Testis (tissue), 5 donors: ENCODE results near the genes KDELR1, MAMSTR and BAX.

GRCh38 chr19:48170859-48171597 is 548 bp downstream of the ZSWIM9 start:
- PRO-cap, 3 experiments = no peak in any of the 3 experiments
- RAMPAGE, long total RNA, 2 experiments = start-site peak on the plus strand in 1 of 2 experiments, at chr19:48171215-48171245 at its widest, 27 reads per replicate
- RRBS = no CpG with 5 or more reads among the region's 22 CpGs

DNA sequence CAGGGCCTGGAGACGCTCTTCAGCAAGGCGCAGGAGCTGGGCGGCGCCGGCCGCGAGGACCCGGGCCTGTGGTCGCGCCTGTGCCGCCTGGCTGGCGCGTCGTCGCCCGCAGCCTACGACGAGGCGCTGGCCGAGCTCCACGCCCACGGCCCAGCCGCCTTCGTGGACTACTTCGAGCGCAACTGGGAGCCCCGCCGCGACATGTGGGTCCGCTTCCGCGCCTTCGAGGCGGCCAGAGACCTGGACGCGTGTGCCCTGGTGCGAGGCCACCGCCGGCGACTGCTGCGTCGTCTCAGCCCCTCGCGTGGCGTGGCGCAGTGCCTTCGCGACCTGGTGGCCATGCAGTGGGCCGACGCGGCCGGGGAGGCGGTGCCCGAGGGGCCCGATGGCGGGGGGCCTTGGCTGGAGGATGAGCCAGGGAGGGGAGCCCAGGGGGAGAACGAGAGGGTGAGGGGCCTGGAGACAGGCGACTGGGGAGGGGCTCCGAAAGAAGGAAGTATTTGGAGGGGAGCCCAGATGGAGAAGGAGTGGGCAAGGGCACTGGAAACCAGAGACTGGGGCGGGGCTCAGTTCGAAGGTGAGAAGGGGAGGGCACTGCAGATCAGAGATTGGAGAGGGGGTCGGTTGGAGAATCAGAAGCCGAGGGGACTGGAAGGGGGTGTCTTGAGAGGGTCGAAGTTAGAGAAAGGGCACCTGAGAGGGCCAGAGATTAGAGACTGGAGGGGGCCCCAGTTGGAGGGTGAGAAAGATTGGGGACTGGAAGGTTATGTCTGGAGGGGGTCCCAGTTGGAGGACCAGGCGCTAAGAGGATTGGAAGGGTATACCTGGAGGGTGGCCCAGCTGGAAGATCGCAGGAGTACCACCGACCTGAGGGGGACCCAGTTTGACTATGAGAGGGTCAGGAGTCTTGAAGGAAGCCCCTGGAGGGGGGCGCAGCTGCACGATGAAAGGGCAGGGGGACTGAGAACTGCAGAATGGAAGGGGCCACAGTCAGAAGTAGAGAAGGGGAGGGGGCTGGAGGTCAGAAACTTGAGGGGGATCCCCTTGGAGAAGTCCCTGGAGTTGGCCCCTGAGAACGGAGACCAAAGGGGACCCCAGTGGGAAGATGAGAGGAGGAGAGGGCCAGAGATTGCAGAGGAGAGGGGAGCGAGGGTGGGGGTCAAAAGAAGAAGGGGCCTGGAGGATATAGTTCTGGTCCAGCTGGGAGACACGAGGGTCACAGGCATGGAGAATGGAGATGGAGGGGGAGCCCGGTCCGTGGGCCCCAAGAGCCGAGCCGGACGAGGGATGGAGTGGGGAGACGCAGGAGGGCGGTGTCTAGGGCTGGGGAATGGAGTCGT is 25.0 kb downstream of the ZSWIM9 start:
- PRO-cap, 3 experiments = no peak in any of the 3 experiments
- RAMPAGE, long total RNA, 2 experiments = start-site peak on the plus strand in 1 of 2 experiments, centred at position 756 of the sequence, 19 reads per replicate
- RRBS = 15% methylated on average over 16 of the region's 80 CpGs

DNA sequence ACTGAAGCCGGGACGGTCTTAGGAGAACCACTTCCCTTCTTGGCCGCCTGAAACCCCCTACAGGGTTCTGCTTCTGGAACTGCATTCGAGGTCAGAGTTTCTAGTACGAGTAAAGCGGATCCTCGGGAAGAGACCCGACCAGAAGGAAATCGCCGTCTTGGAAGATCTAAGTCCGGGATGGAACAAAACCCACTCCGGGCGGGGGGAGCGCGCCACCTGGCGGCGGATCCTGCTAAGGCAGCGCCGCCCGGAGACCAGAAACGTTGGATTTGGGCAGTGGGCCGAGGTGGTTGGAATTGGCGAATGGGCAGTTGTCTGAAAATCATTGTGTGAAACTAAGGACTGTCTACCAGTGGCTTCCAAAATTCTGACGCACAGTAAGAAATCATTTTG is 21.3 kb downstream of the ZNF114 start:
- PRO-cap, 3 experiments = no peak in any of the 3 experiments
- RAMPAGE, long total RNA, 2 experiments = no peak in any of the 2 experiments
- RRBS = 2% methylated on average over 10 of the region's 24 CpGs

DNA sequence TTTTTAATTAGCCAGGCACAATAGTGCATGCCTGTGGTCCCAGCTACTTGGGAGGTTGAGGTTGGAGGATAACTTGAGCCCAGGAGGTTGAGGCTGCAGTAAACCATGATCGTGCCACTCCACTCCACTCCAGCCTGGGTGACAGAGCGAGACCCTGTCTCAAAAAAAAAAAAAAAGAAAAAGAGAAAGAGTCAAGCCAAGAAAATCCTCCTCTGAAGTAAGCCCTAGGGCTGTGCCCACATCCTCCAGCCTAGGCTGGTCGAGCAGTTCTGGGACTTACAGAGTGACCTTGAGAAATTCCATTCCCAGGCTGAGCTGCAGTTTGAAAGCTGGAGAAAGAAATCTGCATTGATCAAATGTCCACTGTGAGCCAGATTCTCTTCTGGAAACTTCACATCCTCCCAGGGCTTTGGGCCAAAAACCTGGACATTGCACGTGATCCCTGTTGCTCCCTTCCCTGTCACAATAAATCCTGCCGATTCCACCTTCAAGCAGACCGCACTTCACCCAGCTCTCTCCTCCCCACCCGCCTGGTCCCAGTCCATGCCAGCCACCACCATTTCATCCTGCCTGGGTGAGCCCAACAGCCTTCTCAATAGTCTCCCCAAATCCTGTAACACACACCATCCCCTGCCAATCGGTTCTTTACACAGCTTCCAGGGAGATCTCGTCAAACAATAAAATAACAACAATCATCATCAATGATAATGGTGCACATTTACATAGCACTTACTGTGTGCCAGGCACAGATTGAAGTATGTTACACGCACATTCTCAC is 15.7 kb downstream of the TMEM143 start:
- PRO-cap, 3 experiments = peak in 3 of 3 experiments; most common plus-strand start position 478 of the sequence (in 3); most common minus-strand start position 271 of the sequence (in 3)
- RAMPAGE, long total RNA, 2 experiments = no peak in any of the 2 experiments
- RRBS = no CpG with 5 or more reads among the region's 10 CpGs

- PRO-cap, 3 experiments = no peak in any of the 3 experiments
- RAMPAGE, long total RNA, 2 experiments = no peak in any of the 2 experiments
- RRBS = 94% methylated on average over 3 of the region's 21 CpGs
Observed at GRCh38 chr19:48384009-48384573, 7.3 kb downstream of the KDELR1 start.

GRCh38 chr19:48391086-48391808 is at the start of gene KDELR1:
KDELR1 (minus strand) TSS chr19:48391551.
- PRO-cap, 3 experiments = peak in 3 of 3 experiments; most common plus-strand start chr19:48391640 (in 2); most common minus-strand start chr19:48391539 (in 3)
- RAMPAGE, long total RNA, 2 experiments = start-site peak on the plus strand in 1 of 2 experiments, at chr19:48391590-48391640 at its widest, 5 reads per replicate; start-site peak on the minus strand in 2 of 2 experiments, at chr19:48391507-48391572 at its widest, 345 to 438 reads per replicate
- RRBS = 2% methylated on average over 16 of the region's 40 CpGs

DNA sequence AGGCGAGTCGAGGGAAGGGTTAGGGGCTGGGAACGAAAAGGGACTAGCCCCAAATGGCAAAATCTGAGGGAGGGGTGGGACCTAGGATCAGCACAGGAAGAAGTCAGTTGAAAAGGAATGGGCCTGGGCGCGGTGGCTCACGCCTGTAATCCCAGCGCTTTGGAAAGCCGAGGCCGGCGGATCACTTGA is 5.6 kb downstream of the GRIN2D start:
- PRO-cap, 3 experiments = no peak in any of the 3 experiments
- RAMPAGE, long total RNA, 2 experiments = no peak in any of the 2 experiments
- RRBS = 11% methylated on average over 2 of the region's 10 CpGs

GRCh38 chr19:48419084-48419671 is 25.7 kb downstream of the GRIN2D start:
- PRO-cap, 3 experiments = peak in 3 of 3 experiments; most common plus-strand start chr19:48419536 (in 2); most common minus-strand start chr19:48419389 (in 3)
- RAMPAGE, long total RNA, 2 experiments = no peak in any of the 2 experiments
- RRBS = no CpG with 5 or more reads among the region's 23 CpGs

DNA sequence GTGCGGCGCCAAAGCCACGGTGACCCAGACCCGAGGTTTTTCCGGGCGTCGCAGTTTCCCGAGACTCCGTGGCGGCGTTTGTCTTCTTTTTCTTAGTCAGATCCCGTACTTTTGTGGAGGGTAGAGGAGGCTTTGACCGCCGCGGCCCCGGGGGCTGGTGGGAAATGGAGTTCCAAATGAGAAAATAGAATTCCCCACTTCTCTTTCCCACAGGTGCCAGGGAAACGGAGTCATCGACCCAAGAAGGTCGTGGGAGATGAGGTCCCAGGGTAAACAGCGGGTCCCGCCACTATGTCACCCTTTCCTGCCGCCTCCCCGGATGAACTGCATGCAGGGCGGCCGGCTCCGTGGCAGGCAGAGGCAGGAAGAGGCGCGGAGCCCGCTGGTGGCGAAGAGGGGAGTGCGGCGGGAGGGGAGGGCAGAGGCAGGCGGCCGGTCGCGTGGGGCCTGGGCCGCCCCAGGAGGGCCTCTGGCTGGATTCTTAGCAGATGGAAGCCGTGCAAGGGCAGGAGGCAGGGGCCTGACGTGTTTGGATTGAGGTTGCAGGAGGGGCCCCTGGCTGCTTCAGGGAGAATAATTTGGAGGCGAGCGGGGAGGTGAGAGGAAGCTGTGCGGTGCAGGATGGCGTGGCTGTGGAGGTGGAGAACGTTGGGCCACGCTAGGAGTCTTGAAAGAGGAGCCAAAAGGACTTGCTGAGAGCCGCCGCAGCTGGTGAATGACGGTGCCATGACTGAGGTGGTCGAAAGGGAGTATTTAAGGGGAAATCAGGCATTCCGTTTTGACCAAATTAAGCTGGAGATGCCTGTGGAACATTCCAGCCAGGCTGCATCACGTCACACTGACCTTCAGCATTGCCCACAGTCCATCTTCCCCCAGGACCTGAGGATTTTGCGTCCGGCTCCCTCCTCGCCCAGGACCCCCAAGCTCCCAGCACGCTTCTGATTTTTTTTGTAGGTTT is 11.6 kb downstream of the CYTH2 start:
- PRO-cap, 3 experiments = peak in 3 of 3 experiments; most common plus-strand start position 386 of the sequence (in 3); most common minus-strand start position 326 of the sequence (in 2)
- RAMPAGE, long total RNA, 2 experiments = no peak in any of the 2 experiments
- RRBS = 4% methylated on average over 21 of the region's 55 CpGs

- PRO-cap, 3 experiments = no peak in any of the 3 experiments
- RAMPAGE, long total RNA, 2 experiments = start-site peak on the minus strand in 1 of 2 experiments, at chr19:48498095-48498715 at its widest, 9 reads per replicate
- RRBS = 11% methylated on average over 19 of the region's 61 CpGs
Observed at GRCh38 chr19:48498158-48498940, 13.3 kb downstream of the LMTK3 start.

GRCh38 chr19:48512952-48513313 is 1.3 kb upstream of the LMTK3 start:
- PRO-cap, 3 experiments = no peak in any of the 3 experiments
- RAMPAGE, long total RNA, 2 experiments = no peak in any of the 2 experiments
- RRBS = no CpG with 5 or more reads among the region's 13 CpGs

- PRO-cap, 3 experiments = peak in 3 of 3 experiments; most common plus-strand start chr19:48568535 (in 3)
- RAMPAGE, long total RNA, 2 experiments = no peak in any of the 2 experiments
- RRBS = no CpG with 5 or more reads among the region's 30 CpGs
Observed at GRCh38 chr19:48568183-48569033, 16.4 kb downstream of the SULT2B1 start.

- PRO-cap, 3 experiments = no peak in any of the 3 experiments
- RAMPAGE, long total RNA, 2 experiments = no peak in any of the 2 experiments
- RRBS = no CpG with 5 or more reads among the region's 5 CpGs
Observed at GRCh38 chr19:48649701-48649911, 3.6 kb upstream of the CA11 start.

GRCh38 chr19:48719437-48720177 is at the start of gene MAMSTR:
MAMSTR (minus strand) TSS chr19:48719725.
- PRO-cap, 3 experiments = peak in 2 of 3 experiments; most common plus-strand start chr19:48719794 (in 2); most common minus-strand start chr19:48719705 (in 2)
- RAMPAGE, long total RNA, 2 experiments = start-site peak on the minus strand in 2 of 2 experiments, at chr19:48719534-48719775 at its widest, 53 to 60 reads per replicate
- RRBS = 14% methylated on average over 14 of the region's 32 CpGs

DNA sequence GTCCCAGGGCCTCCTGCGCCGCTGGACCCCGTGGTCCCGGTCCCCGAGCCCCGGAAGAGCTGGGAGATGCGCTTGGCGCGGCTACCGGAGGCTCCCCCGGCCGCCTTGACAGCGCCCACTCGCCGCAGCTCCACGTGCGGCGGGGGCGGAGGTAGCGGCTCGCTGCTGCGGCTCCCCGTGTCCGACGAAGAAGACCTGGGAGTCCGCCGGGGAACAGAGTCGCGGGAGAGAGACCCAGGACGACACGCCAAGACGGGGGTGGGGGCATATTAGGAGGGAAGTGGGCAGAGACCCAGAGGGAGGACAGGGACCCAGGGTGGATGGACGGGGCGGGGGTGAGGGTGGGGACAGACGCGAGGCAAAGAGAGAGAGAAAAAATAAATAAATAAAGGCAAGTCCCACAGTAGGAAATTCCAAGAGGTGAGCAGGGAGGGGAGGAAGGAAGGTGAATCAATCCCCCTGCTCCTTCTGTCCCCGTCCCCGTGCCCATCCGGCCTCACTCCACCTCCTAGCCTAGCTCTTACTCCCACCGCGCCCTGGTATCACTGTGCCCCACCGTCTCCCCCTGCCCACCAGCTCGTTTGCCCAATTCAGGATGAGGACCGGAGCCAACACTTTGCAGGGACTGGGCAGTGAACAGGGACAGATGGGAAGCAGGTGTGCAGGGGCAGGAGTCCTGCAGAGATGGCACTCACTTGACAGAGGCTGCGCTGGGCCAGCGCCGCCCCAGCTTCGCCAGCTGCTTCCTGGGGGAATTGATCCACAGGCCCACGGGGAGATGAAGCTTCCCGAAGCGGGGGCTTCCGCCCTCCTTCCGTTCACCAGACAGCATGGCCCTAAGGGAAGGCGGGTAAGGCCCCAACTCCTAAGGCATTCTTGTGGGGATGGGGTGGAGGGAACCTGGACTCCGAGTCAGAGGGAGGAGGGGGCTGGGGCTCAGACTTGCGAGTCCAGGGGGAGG is 679 bp downstream of the RASIP1 start:
- PRO-cap, 3 experiments = no peak in any of the 3 experiments
- RAMPAGE, long total RNA, 2 experiments = no peak in any of the 2 experiments
- RRBS = 6% methylated on average over 17 of the region's 56 CpGs

DNA sequence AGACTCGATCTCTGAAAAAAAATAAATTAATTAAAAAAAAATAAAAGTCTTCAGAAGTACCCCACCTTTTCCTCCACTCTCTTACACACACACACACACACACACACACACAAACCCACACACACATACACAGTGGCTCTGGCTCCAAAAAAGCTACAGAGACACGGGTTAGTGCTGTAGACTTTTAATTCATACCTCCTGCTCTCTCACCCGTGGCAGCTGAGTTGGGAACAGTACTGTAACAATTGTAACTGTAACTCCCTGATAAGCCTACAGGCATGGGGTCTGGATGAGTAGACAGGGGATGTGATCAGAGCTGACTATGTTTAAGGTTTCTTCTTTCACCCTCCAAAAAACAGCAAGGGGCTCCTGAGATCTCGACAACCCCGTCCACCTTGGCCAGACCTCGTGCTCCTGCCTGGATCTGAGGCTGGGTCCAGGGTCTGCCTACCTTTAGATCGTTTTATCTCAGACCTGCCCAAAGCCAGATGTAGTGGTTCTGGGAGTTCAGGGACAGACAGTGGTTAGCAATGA is 1.2 kb upstream of the IZUMO1 start:
- PRO-cap, 3 experiments = peak in 2 of 3 experiments; most common plus-strand start position 292 of the sequence (in 1); most common minus-strand start position 193 of the sequence (in 1)
- RAMPAGE, long total RNA, 2 experiments = no peak in any of the 2 experiments
- RRBS = no CpG with 5 or more reads among the region's 7 CpGs

DNA sequence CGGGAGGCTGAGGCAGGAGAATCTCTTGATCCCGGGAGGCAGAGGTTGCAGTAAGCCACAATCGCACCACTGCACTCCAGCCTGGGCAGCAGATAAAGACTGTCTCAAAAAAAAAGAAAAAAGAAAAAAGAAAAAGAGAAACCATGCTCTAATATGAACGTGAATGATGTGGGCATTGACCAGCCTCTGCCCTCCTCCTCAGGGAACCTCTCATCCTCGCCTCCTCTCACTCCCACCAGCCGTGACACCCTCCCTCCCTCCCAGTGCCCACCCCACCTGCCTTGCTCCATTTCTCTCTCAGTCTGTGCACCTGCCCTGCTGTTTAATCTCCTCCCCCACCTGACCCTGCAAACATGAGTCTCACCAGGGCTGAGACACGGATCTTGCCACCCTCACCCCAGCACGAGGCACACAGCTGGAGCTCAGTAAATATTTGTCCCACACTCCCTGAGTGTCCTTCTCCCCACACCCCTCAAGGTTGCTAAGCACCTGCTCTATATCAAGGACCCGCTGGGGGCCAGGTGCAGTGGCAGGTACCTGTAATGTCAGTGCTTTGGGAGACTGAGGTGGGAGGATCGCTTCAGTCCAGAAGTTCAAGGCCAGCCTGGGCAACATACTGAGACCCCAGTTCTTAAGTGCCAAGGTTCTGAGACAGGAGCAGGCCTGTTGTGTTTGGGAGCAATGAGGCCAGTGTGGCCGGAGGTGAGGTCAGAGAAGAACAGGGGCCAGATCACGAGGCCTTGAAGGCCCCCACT is 7.6 kb upstream of the BCAT2 start:
- PRO-cap, 3 experiments = no peak in any of the 3 experiments
- RAMPAGE, long total RNA, 2 experiments = no peak in any of the 2 experiments
- RRBS = no CpG with 5 or more reads among the region's 12 CpGs

DNA sequence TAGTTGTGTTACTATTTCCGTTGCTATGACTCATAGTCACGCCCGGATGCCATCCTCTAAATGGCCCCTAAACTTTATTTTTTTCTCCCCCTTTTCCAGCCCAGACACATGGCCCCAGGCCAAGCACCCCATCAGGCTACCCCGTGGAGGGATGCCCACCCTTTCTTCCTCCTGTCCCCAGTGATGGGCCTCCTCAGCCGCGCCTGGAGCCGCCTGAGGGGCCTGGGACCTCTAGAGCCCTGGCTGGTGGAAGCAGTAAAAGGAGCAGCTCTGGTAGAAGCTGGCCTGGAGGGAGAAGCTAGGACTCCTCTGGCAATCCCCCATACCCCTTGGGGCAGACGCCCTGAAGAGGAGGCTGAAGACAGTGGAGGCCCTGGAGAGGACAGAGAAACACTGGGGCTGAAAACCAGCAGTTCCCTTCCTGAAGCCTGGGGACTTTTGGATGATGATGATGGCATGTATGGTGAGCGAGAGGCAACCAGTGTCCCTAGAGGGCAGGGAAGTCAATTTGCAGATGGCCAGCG is 967 bp downstream of the PPP1R15A start:
- PRO-cap, 3 experiments = peak in 3 of 3 experiments; most common plus-strand start position 33 of the sequence (in 3)
- RAMPAGE, long total RNA, 2 experiments = no peak in any of the 2 experiments
- RRBS = no CpG with 5 or more reads among the region's 10 CpGs

DNA sequence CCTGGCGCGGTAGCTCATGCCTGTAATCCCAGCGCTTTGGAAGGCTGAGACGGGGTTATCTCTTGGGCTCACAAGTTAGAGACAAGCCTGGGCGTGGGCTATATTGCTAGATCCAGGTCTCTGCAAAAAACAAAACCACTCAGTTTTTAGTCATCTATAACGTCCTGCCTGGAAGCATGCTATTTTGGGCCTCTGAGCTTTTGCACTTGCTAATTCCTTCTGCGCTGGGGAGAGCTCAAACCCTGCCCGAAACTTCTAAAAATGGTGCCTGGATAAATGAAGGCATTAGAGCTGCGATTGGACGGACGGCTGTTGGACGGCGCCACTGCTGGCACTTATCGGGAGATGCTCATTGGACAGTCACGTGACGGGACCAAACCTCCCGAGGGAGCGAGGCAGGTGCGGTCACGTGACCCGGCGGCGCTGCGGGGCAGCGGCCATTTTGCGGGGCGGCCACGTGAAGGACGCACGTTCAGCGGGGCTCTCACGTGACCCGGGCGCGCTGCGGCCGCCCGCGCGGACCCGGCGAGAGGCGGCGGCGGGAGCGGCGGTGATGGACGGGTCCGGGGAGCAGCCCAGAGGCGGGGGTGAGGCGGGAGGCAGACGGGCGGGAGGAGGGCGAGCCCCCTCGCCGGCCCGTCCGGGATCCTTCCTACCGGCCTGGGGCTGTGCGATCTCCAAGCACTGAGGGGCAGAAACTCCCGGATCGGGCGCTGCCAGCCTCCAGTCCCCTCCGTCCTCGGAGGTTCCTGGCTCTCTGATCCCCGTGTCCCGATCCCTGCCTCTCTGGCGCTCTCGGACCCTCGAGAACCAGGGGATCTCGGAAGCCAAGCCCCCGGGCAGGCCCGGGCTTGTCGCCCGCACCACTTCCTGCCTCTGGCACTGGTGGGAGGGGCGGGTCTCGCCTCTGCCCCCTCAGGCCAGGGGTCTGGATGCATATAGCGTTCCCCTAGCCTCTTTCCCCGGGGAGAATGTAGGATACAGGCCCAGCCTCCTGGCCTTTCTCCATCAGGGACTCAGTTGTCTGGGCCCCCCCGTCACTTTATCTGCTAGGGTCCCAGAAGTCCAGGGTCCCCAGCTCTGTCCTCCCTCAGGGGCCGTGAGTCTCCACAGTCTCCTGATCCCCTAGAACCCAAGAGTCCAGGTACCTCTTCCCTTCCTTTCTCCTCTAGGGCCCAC is at the start of gene BAX:
BAX (plus strand) TSS at position 500 of the 1,179 bp plus-strand sequence.
- PRO-cap, 3 experiments = peak in 3 of 3 experiments; most common plus-strand start position 528 of the sequence (in 3); most common minus-strand start position 257 of the sequence (in 2)
- RAMPAGE, long total RNA, 2 experiments = start-site peak on the plus strand in 1 of 2 experiments, centred at position 519 of the sequence, 170 reads per replicate
- RRBS = 1% methylated on average over 34 of the region's 81 CpGs

- PRO-cap, 3 experiments = no peak in any of the 3 experiments
- RAMPAGE, long total RNA, 2 experiments = no peak in any of the 2 experiments
- RRBS = 95% methylated on average over 5 of the region's 26 CpGs
Observed at GRCh38 chr19:48961311-48961985, 3.7 kb upstream of the FTL start.